ENCODE measurements around the genes HAGHL, CIAO3 and PERCC1.

- PRO-cap: no peak
- RAMPAGE, long total RNA, 2 experiments: no peak in any of the 2 experiments
Measured at GRCh38 chr16:720291-720753, 624 bp upstream of the ANTKMT start.

DNA sequence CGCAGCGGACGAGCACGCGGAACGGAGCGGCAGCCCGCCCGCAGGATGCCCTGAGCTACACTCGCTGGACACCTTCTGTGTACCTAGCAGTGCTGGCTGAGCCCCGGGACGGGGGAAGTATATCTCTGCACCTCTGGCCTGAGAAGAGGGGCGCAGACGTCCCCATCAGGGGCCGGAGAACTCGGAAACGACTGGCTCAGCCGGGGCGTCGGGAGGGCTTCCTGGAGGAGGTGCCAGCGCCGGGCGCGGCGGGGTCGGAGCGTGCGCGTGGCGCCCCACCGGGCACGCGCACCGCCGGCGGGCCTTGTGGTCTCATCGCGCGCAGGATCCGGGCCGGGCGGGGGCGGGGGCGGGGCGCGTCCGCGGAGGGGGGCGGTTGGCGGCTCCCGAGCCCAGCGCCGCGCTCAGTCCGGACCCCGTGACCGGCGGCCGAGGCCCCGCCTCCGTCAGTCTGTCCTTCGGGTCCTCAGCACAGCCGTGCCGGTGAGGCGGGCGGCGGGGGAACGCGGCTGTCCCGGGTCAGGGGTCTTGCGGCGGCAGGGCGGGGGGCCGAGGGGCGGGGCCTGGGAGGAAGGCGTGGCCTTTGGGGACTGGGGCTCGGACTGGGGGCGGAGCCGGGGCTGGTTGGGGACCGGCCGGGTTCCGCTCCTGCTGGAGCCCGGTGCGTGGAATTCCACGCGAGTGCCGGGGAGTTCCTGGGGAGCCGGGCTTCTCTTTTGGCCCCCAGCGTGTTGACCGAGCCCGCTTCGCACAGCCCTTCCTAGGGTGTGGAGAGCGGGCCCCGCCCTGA, at the start of gene HAGHL:
HAGHL (plus strand) TSS at position 449 of the 790 bp plus-strand sequence.
- PRO-cap: unidirectional peak, plus-strand start at position 486 of the sequence; unidirectional peak, plus-strand start at position 656 of the sequence
- RAMPAGE, long total RNA, 2 experiments: no peak in any of the 2 experiments

DNA sequence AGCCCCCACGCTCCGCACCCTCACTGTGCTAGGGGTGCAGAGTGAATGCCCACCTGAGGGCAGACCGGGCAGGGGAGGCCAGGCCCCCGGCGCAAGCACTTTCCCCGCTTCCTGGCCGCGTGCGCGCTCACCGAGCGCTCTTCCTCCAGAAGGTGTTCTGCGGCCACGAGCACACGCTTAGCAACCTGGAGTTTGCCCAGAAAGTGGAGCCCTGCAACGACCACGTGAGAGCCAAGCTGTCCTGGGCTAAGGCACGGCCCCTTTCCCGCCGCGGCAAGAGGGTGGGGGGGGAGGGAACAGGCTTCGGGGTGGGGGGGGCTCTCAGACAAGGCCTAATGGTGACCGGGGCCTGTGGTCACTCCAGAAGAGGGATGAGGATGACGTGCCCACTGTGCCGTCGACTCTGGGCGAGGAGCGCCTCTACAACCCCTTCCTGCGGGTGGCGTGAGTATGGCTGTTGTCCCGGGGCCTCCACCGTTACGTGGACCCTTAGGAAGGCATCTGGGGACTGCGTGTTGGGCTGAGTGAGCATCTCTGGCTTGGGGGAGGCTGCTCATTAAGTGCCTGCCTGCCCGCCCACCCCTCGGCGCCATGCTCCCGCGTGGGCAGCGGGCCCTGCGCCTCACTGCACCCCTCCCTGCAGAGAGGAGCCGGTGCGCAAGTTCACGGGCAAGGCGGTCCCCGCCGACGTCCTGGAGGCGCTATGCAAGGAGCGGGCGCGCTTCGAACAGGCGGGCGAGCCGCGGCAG, 1.9 kb downstream of the HAGHL start:
- PRO-cap: no peak
- RAMPAGE, long total RNA, 2 experiments: no peak in any of the 2 experiments

- PRO-cap: bidirectional peak, plus-strand start at chr16:741145, minus-strand start at chr16:740934
- RAMPAGE, long total RNA, 2 experiments: start-site peak on the minus strand in 2 of 2 experiments, at chr16:740953-741013 at its widest, 83 to 92 reads per replicate
Measured at GRCh38 chr16:740614-741683, at the start of gene CIAO3. CIAO3 (minus strand) TSS chr16:740997.

DNA sequence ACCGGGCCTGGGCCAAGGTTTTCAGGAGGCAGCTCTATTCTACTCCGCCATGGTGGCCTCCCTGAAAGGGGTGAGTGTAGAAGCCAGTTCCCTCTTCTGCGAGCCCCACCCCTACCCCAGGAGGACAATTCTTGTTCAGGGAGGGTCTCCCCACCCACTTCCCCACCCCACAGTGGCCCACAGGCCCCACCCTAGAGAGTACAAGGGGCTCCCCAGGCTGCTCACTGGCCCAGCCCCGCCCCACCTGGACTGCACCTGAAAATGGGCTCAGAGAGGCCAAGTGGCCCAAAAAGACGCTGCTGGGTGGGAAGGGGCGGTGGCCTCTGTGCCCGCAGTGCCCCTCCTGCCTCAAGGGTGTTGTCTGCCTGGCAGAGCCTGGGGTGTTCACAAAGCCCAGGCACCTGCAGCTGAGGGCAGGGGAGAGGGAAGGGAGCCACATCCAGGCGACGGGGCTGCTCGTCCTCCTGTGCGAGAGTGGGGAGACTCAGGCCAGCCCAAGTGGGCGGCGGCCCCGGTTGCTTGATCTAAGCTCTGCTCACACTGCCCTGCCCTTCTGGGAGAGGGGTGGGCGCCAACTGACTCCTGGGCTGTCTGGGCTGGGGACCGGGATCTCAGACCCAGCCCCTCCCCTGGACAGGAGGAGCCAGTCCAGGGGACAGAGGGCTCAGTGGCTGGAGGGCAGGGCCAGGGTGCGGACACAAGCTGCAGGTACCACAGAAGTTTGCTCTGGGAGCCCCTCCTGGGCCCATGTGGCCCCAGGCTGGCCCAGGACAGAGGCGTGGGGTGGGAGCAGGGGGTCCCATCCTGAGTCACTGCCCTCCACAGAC, 1.5 kb downstream of the MSLN start:
- PRO-cap: no peak
- RAMPAGE, long total RNA, 2 experiments: no peak in any of the 2 experiments

DNA sequence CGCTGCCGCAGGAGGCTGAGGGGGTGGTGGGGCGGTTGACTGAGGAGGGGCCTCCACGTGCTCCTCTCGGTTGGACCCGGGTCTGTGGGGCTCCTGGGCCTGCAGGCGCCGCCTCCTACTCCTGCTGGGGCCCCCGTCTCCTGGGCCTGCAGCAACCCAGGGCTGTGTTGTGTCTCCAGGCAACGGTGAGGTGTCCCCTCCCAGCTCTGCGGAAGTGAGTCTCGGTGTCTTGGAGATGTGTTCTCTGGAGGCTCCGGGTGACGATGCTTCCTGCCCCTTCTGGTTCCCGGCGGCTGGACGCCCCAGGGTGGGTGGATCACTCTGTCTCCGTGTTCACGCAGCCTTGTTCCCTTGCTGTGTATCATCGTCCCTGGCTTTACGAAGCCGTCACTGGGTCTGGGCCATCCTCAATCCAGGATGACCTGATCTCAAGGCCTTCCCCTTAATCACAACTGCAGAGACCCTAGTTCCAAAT, 41.7 kb upstream of the GNG13 start:
- PRO-cap: no peak
- RAMPAGE, long total RNA, 2 experiments: no peak in any of the 2 experiments

- PRO-cap: no peak
- RAMPAGE, long total RNA, 2 experiments: no peak in any of the 2 experiments
Measured at GRCh38 chr16:861758-862105, 61.2 kb upstream of the GNG13 start.

DNA sequence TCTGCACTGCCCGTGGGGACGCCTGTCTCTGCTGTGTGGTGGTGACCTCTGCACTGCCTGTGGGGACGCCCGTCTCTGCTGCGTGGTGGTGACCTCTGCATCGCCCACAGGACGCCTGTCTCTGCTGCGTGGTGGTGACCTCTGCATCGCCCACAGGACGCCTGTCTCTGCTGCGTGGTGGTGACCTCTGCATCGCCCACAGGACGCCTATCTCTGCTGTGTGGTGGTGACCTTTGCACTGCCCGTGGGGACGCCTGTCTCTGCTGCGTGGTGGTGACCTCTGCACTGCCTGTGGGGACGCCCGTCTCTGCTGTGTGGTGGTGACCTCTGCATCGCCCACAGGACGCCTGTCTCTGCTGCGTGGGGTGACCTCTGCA, 67.3 kb downstream of the LMF1 start:
- PRO-cap: no peak
- RAMPAGE, long total RNA, 2 experiments: no peak in any of the 2 experiments

DNA sequence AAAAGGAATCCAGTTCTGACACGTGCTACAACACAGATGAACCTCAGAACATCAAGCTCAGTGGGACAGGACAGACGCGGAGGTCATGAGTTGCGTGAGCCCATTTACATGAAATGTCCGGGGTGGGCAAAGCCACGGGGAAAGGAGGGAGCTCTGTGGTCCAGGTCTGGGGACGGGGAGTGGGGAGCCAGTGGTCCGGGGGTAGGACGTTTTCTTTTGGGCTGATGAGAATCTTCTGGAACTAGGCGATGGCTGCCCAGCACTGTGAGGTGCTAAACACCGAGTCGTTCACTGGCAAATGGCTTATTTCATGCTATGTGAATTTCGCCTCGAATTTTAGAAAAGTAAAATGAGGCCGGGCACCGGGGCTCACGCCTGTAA, 2.6 kb upstream of the LMF1 start:
- PRO-cap: no peak
- RAMPAGE, long total RNA, 2 experiments: no peak in any of the 2 experiments

- PRO-cap: bidirectional peak, plus-strand start at chr16:997969, minus-strand start at chr16:997890
- RAMPAGE, long total RNA, 2 experiments: no peak in any of the 2 experiments
Measured at GRCh38 chr16:997814-998193, 16.2 kb downstream of the SOX8 start.

DNA sequence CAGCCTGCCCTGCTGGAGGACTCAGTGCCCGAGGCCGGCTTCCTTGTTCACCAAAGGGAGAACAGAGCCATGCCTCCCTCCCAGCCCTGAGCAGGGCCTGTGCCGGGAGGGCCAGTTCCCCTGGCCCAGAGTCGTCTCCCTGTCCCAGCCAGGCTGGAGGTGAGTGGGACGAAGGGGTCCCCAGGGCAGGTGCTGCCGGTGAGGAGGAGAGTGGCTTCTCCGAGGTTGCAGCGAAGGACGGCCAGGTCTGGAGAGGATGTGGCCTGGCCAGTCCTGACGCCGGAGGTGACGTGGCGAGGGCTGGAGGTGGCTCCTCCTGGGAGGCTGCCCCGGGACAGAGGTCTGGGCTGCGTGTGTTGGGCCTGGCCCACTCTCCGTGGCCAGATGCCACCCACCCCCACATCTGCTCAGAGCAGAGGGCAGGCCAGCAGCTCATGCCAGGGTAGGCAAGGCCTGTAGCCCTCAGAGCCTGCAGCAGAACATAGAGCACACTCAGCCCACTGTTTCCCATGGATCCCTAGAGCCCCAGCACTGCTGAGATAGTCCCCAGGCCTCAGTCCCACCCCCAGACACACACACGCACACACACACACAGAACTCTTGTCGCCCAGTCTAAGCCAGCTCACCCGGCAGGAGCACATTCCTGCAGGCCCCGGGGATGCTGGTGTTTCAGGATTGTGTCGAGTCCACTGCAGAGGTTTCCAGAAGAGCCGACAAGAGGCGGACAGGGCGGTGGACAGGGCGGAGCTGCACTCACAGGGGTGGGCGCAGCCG, 33.1 kb downstream of the SOX8 start:
- PRO-cap: no peak
- RAMPAGE, long total RNA, 2 experiments: no peak in any of the 2 experiments

DNA sequence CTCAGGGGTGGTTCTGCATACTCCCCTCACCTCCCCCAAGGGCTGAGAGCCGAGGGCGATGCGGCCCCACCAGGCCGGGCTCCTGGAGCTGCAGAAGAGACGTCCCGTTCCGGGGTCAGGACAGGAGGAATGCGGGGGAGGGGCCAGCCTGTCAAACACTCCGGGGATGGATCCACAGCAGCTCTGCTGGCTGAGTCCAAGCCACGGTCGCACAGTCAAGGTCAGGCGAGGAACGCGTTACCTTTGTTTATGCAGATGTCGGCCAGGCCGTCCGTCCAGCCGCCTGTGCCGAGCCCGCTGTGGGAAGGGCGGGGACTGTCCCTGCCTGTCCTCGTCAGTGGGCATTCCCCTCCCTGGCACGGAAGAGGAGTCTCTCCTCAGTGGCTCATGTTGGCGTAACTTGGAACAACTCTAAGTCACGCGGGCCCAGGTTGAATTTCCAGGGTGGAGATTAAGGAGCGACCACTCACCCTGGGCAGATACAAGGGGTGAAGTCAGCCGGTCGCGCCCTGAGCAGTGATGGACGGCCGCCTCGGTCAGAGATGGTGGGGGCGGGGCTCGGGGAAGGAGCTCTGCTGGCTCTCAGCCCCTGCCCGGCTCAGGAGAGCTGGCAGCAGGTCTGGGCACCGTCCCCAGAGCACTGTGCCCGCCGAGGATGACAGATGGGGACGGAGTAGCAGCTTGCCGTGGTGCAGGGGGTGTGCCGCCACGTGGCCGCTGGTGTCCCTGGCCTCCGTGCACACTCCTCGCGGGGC, 7.2 kb downstream of the CACNA1H start:
- PRO-cap: unidirectional peak, minus-strand start at position 299 of the sequence
- RAMPAGE, long total RNA, 2 experiments: no peak in any of the 2 experiments

- PRO-cap: no peak
- RAMPAGE, long total RNA, 2 experiments: no peak in any of the 2 experiments
Measured at GRCh38 chr16:1160645-1160929, 7.7 kb downstream of the CACNA1H start.

- PRO-cap: no peak
- RAMPAGE, long total RNA, 2 experiments: start-site peak on the plus strand in 1 of 2 experiments, at chr16:1221016-1221203 at its widest, 37 to 77 reads per replicate
Measured at GRCh38 chr16:1220801-1221645, 4.0 kb downstream of the TPSG1 start.

DNA sequence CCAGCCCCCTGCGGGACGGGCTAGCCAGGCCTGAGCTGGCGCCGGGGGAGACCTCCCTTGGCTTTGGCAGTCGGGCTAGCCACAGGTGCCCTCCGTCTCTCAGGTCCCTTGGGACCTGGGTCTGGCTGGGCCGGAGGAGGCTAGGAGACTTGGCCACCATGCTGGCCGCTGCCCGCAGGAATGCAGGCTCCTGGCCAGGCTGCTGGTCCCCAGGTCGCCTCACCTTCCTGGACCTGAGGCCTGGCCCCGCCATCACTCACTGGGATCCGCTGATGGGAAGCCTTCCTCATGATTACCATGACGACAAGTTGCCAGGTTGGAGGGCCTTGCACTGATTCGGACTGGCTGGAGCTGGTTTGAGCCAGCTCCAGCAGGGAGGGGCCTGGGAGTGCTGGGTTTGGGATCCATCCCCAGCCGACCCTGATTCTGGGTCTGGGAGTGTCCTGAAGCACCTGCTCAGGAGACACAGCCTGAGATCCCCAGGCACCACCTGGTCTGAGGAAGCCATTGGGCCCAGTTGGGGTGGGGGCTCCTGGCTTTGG, 6.0 kb upstream of the BAIAP3 start:
- PRO-cap: no peak
- RAMPAGE, long total RNA, 2 experiments: no peak in any of the 2 experiments

DNA sequence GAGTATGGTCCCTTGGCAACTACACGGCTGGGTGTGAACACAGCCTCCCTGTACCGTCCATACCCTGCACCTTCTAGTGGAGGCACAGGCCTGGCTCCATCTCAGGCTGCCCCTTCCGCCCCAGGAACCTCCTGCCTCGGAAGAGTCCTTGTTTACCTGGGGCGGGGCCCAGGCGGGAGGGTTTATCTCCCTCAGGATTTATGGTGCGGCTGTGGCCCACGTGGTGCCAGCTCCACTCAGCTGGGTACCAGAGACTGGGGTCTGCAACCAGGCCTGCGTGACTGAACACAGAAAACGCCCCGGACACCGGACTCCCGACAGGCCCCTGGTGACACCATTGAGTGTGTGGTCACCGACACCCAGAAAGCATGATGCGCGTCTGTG, 19.0 kb downstream of the UNKL start:
- PRO-cap: no peak
- RAMPAGE, long total RNA, 2 experiments: no peak in any of the 2 experiments

GRCh38 chr16:1402018-1402411, 12.5 kb downstream of the UNKL start:
- PRO-cap: no peak
- RAMPAGE, long total RNA, 2 experiments: no peak in any of the 2 experiments

- PRO-cap: no peak
- RAMPAGE, long total RNA, 2 experiments: no peak in any of the 2 experiments
Measured at GRCh38 chr16:1430595-1431204, at the start of gene PERCC1. PERCC1 (plus strand) TSS chr16:1431078.

GRCh38 chr16:1469525-1470399, 5.1 kb downstream of the CLCN7 start:
- PRO-cap: no peak
- RAMPAGE, long total RNA, 2 experiments: no peak in any of the 2 experiments

GRCh38 chr16:1535246-1536357, 2.1 kb downstream of the TMEM204 start:
- PRO-cap: unidirectional peak, minus-strand start at chr16:1535801; unidirectional peak, minus-strand start at chr16:1535962
- RAMPAGE, long total RNA, 2 experiments: no peak in any of the 2 experiments

Measured in lower leg skin (tissue), 2 donors.